HT-29 (cell line): ENCODE measurements around a stretch of chr11.

DNA sequence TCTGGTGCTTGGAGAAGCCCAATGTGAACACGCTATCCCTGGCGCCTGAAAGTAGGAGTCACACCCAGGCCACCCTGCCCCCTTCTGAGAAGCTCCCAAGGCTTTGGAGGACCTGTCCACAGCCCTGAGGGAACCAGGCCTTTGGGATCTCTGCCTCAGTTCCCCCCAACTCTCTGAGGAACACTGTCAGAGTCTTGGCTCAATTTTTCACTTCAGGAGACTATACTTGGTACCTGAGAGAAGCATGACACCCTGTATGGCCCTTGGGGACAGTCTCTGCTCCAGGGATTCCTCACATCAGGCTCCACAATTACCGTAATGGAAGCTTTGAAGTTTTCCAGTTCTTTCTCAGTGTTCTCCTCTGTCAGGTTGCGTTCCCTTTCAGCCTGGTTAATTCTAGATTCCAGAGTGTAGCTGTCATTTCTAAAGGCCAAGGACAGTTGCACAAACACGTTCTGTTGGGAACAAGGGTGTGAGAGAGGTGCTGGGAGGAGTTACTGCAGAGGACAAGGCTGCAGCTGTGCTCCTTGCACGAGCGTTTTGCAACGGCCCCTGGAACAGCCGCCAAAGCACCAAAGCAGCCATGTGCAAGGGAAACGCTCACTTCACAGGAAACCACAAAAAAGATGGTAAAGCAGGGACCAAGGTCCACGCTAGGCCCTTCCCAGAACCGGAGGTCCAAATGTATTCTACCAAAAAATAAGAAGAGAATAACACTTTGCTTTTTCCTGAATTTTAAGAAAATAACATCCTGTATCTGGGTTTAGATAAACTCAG is 35.8 kb upstream of the LYVE1 start:
- RAMPAGE, long total RNA = no peak

DNA sequence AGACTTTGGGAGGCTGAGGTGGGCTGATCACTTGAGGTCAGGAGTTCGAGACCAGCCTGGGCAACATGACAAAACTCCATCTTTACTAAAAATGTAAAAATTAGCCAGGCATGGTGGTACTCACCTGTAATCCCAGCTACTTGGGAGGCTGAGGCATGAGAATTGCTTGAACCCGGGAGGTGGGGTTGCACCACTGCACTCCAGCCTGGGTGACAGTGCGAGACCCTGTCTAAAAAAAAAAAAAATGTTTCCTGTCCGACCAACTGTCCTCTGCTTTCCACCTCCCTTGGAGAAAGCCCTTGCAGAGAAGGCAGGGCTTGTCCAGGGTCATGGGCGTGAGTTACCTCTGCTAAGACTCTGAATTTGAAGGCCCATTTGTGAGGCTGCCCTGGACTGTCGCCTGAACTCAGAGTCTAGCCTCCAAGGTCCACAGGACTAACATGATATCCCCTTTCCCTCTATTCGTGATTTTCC is 3.4 kb downstream of the IRAG1 start:
- RAMPAGE, long total RNA = no peak

DNA sequence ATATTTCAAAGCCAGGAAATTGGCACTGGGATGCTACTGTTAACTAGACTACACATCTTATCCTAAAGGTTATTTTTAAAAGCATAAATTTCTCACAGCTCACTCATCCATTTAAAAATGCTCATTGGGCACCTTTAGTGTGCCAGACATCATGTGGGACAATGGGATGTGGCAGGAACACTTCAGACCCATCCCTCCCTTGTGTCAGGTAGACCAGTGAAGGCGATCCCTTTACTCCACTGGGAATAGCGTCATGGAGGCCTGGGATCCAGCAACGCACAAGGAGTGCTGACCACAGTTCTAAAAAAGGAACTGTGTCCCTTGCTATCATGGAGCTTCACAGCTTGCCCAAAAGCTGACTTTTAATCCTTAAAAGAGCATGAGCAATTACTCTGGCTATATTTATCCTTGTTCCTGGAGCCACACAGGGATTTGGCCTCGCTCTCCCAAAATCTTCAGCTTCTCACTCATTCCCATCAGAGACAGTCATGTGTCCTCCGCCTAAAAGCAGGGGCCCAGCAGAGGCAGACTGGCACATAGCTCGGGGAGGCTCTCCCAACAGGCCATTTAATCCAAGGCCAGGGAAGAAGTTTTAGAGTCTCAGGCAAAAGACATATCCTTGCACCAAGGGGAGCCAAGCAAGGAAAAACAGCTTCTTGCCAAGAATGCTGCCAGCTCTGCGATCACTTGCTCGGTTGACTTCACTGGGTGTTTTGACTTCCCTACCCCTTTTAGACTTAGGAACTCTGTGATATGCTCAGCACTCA is 3.4 kb upstream of the IRAG1 start:
- RAMPAGE, long total RNA = no peak

DNA sequence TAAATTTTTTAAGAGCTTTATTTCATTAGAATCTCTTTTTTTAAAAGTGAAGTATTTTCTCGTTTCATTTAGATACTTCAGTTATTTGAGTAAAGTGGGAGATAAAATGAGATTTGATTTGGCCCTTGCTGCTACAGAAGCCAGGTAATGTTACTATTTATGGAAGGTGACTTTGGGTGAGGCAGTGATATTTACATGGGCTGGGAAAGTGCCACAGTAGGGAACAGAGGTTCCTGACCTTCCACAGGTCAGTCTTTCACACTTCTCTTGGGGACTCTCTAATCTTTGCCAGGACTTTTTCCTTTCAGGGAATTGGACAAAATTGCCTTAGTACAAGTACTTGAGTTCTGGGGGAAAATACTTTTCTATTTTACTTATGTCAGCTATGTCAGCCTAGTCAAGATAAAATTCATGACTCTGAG is 20.4 kb downstream of the CTR9 start:
- RAMPAGE, long total RNA = no peak

- RAMPAGE, long total RNA = no peak
Measured at GRCh38 chr11:10930466-10931037, 72.7 kb upstream of the ZBED5 start.

- RAMPAGE, long total RNA = no peak
Measured at GRCh38 chr11:11396158-11396997, 43.3 kb upstream of the CSNK2A3 start.

DNA sequence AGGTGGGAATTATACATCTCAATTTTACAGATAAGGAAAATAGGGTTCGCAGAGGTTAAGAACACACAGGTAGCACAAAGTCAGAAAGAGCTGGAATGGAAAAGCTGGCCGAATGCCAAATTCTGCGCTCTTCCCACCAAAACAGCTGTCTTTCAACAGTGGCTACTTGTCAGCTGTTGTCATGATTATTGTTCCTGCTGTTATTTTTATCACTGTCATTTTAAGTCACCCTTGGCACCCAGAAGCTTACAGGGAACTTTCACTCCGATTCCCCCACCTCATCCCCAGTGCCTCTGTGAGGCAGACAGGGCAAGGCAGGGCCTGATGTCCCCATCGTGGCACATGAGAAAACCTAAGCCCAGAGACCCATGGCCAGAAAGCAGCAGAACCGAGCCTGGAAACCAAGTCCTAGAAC is 74.5 kb upstream of the CSNK2A3 start:
- RAMPAGE, long total RNA = no peak

DNA sequence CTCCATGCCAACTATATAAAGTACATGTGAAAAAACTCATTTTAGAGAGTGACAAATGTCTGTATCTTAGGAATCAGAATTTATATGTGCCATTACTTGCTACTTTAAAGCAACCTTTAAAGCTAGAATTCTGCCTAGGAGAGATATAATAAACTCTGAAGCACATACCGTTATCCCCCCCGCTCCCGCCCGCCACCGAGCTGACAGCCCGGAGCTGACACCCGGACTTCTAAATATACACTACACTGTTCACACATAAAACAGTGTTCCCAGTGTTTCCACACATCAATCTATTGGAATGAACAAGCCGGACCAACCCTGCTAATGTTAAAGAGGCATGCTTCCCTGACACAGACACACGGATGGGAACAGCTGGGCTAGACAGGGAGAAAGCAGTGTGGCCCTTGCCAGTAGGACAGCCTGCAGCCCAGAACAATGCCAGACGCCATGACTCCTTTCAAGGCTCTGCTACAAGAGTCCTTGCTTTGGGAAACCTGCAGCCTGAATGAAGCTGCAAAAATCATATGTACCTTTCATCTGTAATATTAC is 108.4 kb upstream of the CSNK2A3 start:
- RAMPAGE, long total RNA = no peak

DNA sequence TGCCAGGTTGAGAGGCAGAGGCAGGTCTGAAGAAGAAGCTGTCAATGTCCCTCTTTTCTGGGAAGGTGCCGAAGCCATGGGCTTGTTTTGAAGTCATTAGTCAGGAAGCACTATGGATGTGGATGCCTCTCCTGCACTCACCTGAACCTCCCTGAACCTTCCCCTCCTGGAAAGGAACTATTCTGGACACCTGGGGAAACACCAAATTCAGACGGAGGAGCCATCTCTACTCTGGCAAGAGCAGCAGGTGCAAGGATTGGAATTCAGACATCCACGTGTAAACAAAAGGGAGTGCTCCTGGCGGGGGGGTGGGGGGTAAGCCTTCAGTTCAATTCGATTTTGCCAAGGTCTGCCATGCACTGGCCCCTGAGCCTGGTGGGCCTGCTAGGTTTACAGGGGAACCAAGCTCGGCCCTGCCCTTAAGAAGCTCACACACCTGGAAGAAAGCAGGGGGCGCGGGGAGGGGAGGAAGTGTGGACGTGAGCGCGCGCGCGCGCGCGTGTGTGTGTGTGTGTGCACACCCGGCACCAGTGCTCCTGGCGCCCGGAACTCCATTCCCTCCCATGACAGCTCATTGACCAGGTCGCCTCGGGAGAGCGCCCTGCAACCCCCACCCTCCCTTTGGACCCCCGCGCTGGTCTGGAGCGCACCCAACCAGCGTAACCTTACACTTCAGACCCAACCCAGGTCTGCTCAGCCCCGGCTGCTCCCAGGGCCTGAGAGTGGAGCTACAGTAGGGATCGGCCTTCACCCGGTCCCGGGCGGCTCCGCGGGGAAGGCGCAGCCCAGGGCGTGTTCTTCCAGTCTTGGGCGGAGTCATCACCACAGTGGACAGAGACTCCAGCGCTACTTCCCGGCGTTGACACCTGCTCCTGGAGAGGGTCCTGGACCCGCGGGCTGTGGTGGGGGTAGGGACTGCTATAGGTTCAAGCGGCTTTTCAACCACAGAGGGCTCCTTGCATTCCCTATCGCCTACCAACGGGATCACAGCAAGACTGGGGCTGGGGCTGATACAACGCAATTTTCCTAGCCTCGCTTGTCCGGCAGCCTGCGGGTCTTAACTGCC is 1.6 kb downstream of the GALNT18 start:
- RAMPAGE, long total RNA = no peak

DNA sequence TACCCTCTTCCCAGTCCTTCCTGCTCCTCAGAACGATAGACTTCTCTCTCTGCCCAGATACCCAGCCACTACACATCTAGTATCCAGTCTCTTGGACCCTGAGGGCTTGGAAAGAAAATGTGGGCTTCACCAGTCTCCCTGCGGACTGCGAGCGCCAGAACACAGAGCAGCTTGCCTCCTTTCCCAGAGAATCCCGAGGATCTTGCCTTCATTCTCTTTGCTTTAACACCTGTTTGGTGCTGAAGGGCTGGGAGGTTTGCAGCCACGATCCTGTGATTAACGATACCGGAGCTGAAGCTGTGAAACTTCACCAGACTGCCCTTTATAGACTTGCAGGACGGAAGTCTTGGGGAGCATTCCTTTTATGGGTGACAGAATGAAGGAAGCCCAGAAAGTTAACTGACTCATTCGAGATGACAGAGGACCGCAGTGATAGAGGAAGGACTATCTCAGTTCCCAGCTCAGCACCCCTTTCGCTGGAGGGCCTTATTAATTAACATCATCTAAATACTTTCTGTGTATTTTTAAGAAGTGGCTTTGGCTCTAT is 31.1 kb upstream of the USP47 start:
- RAMPAGE, long total RNA = no peak

GRCh38 chr11:11814578-11814983 is 27.2 kb upstream of the USP47 start:
- RAMPAGE, long total RNA = no peak

GRCh38 chr11:11842269-11842950 is 638 bp downstream of the USP47 start:
- RAMPAGE, long total RNA = no peak

DNA sequence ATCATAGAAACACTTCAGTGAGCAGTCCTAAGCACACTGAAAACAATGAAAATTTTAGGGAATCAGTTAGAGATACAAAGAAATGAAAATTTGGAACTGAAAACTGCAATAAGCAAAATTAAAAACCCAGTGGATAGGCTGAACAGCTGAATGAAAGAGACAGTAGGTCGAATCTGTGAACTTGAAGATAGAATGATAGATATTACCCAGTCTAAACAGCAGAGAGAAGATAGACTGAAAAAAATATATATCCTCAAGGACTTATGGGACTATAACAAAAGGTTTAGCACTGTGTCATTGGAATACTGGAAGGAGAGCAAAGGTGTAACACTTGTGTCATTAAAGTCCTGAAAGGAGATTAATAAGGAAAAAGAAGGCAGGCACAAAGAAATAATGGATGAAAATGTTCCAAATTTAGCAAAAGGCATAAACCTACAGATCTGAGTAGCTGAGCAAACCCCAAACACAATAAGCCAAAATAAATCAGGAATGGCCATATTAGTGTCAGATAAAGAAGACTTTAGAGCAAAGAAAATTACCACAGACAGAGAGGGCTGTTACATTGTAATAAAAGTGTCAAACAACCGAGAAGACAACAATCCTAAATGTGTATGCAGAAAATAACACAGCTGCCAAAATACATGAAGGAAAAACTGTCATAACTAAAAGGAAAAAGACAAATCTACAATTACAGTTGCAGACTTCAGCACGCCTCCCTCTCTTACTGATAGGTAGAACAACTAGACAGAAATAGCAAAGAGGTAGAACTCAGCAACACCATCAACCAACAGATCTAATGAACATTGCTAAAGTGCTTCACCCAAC is 69.4 kb downstream of the USP47 start:
- RAMPAGE, long total RNA = no peak

- RAMPAGE, long total RNA = no peak
Measured at GRCh38 chr11:11992110-11992811, 16.2 kb downstream of the DKK3 start.

- RAMPAGE, long total RNA = no peak
Measured at GRCh38 chr11:12023171-12023579, 14.7 kb upstream of the DKK3 start.

DNA sequence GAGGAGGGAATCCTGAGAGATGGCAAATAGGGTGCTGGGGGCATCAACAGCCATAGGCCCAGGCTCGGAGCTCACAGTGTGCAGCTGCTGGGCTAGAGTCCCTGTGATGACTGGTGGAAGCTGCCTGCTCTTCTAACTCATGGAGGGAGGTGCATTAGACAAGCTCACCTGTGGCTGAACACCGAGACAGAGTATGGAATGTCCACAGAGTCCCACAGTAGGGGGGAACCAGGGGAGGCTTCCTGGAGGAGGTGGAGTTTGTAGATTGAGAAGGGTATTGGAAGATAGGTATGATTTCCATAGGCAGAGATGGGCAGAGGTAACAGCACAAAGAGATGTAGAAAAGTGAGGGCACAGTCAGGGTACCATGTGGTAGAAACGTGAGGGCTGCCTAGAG is 9.9 kb downstream of the MICAL2 start:
- RAMPAGE, long total RNA = no peak

DNA sequence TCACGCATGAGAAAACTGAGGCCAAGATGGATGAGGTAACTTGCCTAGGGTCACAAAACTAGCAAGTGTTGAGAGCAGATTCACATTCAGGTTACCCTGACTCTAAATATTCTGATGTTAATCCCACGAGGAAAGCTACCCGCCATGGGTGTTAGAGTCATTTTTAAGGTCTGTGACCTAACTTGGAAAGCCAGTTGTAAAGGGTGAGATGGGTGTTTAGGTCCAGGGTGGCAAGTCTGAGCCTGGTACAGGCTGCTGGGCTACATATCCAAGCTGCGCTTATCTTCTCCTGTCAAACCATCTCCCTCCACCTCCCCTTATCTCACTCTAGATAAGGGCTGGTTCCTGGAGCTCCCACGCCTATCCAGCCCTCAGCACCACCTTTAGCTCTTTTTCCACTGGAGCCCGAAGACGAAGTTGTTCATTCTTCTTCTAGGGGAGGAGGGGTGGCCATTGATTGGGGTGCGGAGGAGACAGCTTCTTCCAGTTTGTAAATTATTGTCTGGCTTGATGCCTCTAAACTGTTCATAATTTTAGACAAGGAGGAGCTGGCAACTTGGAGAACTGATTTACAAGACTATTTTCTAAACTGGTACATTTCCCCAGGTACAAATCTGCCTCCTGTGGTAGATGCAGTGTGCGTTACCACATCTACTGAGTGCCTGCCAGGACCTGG is 48.5 kb downstream of the MICAL2 start:
- RAMPAGE, long total RNA = no peak

- RAMPAGE, long total RNA = no peak
Measured at GRCh38 chr11:12159462-12160118, 49.2 kb downstream of the MICAL2 start.

GRCh38 chr11:12161197-12161812 is 50.9 kb downstream of the MICAL2 start:
- RAMPAGE, long total RNA = no peak

- RAMPAGE, long total RNA = no peak
Measured at GRCh38 chr11:12236558-12237617, 126.5 kb downstream of the MICAL2 start.